ENCODE data around the genes B3GALT4 and LEMD2.

- PRO-cap = no peak
Measured at GRCh38 chr6:33210899-33211526, 2.7 kb downstream of the RING1 start.

GRCh38 chr6:33276642-33277990 lies at the start of gene B3GALT4:
TSS of gene B3GALT4 (plus strand) at chr6:33277123.
- PRO-cap = bidirectional peak, plus-strand start at chr6:33277396, minus-strand start at chr6:33277446

DNA sequence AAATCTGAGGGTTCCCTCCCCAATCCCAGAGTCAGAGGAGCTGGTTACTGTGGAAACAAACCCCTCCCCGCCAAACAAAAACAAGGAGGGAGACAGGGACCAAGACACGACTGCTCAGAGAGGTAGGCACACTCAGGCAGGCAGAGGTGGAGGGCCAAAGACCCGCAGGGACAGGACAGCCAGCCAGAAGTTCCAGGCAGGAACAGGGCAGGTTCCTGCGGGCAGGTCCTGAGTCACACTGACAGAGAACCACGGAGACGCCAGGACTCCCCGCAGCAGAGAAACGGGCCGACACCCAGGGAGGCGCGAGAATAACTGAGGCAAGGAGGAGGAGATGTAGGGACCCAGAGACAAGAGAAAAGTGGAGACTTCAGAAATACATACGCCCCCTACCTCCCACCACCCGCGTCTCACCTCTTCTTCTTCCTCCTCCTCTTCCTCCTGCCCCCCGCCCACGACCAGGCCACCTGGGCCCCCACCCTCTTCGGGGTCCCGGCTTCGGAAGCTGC lies 647 bp downstream of the RGL2 start:
- PRO-cap = bidirectional peak, plus-strand start at position 135 of the sequence, minus-strand start outside the sequence

GRCh38 chr6:33312095-33312693 lies 1.7 kb downstream of the TAPBP start:
- PRO-cap = no peak

- PRO-cap = unidirectional peak, plus-strand start at chr6:33313349
Measured at GRCh38 chr6:33313218-33313667, 635 bp downstream of the TAPBP start.

- PRO-cap = no peak
Measured at GRCh38 chr6:33375948-33376275, 15.7 kb upstream of the KIFC1 start.

- PRO-cap = bidirectional peak, plus-strand start at chr6:33425815, minus-strand start at chr6:33425955
Measured at GRCh38 chr6:33425594-33426436, 6.0 kb downstream of the SYNGAP1 start.

GRCh38 chr6:33577663-33578260 lies 2.3 kb downstream of the BAK1 start:
- PRO-cap = no peak

DNA sequence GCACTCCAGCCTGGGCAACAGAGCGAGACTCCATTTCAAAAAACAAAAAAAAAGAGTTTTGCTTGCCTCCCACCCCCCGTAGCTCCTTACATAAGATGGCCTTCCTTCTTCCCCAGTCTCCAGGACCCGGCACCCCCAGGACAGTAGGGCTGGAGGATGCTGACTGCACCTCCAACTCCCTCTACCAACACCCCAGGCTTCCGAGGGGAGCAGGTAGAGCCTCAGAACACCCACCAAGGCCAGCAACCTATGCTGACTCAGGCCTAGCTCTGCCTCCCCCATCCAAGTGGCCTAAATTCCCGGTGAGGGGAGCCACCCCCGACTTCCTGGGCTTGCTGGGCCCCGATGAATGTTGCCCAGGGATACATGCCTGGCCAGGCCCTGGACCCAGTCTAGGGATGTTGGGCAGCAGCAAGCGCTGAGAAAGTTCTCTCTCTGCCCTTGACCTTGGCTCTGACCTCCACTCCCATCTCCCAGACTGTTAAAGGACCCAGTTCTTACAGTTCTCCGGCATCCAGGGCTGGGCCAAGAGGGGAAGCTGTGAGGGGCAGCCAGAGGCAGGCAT lies 685 bp downstream of the BAK1 start:
- PRO-cap = no peak

DNA sequence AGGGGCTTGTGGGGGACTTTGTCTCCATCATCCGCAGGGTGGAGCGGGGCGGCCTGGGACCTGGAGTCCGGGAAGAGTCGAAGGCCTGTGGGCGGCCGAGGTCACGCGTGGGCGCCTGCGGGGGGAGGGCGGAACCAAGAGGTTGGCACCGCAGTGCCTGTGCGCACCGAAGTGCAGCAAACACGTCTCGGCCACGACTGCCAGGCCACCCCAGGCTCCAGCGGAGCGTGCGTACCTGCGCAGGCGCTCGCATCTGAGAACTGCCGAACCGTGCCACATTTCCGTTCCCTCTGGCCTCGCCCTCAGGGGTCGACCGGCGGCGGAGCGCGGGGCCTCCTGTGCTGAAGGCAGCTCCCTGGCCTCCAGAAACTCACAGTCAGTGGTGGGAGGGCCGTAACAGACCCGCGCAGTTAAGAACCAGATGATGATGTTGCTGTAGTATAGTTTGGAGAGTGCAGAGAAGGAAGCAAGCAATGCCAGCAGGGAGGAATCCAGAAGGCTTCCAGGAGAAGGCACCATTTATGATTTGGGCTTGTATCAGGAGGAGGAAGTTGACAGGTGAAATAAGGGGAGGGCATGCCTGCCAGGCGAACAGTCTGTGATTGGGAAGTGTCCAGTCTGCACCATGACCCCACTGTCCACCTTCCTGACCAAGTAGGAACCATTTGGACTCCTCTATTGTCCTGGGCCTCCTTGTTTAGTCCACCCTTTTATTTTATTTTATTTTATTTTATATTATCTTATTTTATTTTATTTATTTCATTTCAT lies 13.2 kb upstream of the BAK1 start:
- PRO-cap = no peak

DNA sequence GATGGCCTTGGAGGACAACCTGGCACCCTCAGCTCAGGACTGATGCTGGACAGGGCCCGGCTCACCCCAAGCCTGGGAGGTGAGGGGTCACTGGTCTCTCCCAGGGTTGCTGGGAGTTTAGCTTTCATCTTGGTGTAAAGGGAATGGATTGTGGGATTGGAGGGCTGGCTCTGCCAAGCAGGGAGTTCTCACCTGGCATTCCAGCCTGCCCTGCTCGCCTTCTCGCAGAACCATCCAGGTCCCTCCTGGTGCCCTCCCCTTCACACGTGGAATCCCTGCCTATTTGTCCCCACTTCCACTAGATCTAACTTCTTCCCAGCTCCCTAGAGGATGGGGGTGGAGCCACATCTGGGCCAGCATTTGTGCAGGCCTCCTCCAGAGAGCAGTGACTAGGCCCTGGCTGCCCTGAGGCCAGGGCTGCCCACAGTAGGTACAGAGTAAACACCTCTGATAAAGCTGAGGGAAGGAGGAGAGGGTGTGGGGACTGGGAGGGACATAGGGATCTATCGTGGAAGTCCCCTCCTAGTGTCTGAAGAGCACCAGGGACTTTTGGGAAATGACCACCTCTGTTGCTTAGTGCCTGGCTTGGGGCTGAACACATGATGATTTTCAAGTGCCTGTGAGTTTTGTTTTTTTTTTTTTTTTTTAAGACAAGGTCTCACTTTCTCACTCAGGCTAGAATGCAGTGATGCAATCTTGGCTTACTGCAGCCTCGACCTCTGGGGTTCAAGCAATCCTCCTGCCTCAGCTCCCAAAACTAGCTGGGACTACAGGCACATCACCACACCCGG lies 1.8 kb downstream of the ITPR3 start:
- PRO-cap = no peak

- PRO-cap = no peak
Measured at GRCh38 chr6:33640218-33641015, 19.3 kb downstream of the ITPR3 start.

GRCh38 chr6:33705609-33706770 lies 5.5 kb downstream of the UQCC2 start:
- PRO-cap = no peak

DNA sequence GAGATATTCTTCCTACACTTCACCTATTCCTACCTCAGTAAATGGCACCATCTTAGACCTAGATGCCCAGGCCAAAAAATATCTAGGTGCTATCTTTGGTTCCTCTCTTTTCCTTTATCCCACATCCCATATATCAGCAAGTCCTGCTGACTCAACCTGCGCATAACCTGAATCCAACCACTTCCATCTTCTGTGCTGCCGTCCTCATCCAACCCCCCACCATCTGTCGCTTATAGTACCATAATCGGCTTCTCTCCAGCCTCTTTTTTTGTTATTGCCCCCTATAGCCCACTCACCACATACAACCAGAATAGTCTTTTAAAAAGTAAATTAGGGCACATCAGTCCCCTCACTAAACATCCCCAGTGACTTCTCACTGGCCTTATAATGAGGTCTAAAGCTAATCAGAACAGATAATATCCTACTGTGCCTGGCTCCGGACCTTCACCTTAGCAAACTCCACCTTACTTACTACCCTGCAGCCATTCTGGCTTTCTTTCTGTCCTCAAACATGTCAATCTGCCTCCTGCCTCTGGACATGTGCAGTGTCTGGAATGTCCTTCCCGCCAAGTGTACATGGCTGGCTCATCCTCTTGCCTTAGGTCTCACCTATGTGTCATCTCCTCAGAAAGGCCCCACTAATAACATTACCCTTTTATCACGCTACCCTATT lies 1.4 kb downstream of the UQCC2 start:
- PRO-cap = no peak

DNA sequence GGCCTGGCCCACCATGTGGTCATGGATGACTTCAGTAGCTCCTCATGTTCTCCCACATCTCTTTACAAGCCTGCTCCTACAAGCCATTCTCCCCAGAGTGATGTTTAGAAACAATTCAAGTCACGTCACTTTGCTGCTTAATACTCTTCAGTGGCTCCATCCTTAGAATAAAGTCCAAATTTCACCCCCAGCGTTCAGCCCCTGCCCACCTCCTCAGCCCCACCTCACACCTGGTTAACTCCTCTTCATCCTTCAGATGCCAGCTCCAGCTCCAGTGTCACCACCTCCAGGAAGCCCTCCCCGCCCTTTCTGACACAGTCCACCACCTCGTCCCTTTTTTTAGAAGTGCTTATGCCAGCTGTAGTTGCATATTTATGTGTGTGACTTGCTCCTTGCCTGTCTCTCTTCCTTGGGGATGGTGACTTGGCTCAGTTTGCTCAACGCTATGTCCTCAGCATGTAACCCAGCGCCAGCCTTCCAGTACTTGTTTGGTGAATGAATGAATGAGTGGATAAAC lies 3.5 kb upstream of the IP6K3 start:
- PRO-cap = no peak

GRCh38 chr6:33788615-33789333 lies at the start of gene LEMD2:
TSS of gene LEMD2 (minus strand) at chr6:33789130.
- PRO-cap = bidirectional peak, plus-strand start at chr6:33789251, minus-strand start at chr6:33789101

GRCh38 chr6:34237829-34238437 lies 1.3 kb downstream of the HMGA1 start:
- PRO-cap = bidirectional peak, plus-strand start at chr6:34238176, minus-strand start at chr6:34238157; bidirectional peak, plus-strand start at chr6:34238595, minus-strand start at chr6:34238336

DNA sequence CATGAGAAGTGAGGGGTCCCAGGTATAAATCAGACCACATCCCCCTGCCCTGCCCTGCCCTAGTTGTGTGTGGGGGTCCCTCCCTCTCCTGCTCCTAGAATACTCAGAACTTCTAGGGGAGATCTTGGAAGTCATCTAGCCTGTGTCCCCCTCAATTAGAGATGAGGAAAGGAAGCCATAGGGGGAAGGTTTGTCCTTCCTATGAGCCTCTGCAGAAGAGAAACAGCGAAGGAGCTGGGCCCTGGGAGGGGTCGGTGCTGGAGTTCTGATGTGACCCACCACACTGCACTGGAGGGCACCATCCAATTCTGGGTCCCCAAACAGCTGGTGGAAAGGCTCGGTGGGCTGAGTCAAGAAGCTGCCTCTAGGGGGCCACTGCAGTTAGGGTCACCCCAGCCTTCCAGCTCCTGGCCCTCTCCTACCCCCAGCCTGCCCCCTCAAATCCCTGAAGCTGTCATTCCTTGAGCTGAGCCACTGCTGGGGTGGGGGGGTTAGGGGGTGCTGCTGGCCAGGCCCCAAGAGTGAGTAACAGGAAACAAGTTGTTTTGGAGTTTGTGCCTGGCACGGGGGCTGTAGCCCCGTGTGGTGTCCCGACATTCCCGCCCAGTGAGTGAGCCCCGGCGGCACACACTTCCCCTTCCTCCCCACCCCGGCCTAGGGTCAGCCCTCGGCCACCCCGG lies 5.0 kb downstream of the SMIM29 start:
- PRO-cap = no peak

DNA sequence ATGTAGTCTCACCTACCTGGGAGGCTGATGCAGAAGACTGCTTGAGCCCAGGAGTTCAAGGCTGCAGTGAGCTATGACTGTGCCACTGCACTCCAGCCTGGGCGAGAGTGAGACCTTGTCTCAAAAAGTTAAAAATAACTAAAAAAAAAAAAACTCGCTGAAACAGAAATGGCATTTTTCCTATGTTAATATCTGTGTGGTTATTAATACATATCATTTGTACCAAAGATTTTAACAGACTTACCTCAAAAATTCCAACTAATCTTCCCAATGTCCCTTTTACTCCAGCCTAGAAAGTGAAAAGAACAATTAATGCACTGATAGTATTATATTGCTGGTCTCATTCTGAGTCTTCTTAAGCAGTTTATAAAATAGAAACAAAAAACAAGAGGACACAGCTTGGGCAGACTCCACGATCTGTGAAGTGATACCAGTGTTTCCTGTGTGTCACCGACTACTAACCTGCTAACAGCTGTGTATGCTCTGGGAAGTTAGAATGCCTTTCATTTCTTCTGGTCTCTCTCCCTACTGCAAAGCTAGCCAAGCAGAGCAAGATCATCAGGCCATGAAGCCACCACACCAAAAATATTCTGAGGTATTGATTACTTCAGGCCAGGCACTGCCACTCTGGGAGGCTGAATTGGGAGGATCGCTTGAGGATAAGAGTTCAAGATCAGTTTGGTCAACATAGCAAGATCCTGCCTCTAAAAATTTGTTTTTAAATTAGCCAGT lies 46.8 kb upstream of the SMIM29 start:
- PRO-cap = no peak

- PRO-cap = no peak
Measured at GRCh38 chr6:34531416-34531867, 24.7 kb downstream of the SPDEF start.